IMR-90 (cell line): ENCODE data around the genes NDUFA12 and HAL.

- RRBS, result 11% methylated on average over 4 of the region's 22 CpGs
CAGE:
- cytosol, long polyA plus RNA, result no peak
- long polyA plus RNA, result no peak
- nucleus, long polyA plus RNA, result no peak
These were observed 38.5 kb downstream of the PLXNC1 start for GRCh38 chr12:94186819-94187349.

- RRBS, result no CpG with 5 or more reads among the region's 6 CpGs
CAGE:
- cytosol, long polyA plus RNA, result no peak
- long polyA plus RNA, result no peak
- nucleus, long polyA plus RNA, result no peak
These were observed 167.7 kb upstream of the TMCC3 start for GRCh38 chr12:94818015-94818495.

DNA sequence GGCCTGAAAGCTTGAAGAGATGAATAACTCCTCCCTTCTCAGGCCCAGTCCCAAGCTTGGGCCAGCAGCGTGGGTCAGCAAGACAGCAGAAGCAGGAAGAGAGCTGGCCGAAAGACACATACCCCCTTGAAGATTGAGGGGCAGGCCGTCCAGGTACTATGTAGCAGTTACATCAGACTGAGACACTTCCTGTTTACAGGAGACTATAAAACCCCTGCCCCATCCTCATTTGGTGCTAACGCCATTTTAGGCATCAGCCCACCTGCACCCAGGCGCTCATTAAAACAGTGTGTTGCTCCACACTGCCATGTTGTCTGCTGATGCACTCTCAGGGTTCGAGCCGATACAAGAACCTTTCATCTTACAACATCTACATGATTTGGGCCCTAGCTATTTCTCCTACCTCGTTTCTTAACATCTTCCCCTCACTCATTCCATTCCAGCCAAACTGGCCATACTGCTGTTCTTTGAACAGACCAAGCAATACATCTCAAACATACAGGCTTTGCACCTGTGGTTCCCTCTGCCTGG lies 14.9 kb downstream of the NDUFA12 start:
- RRBS, result no CpG with 5 or more reads among the region's 8 CpGs
CAGE:
- cytosol, long polyA plus RNA, result no peak
- long polyA plus RNA, result no peak
- nucleus, long polyA plus RNA, result no peak

DNA sequence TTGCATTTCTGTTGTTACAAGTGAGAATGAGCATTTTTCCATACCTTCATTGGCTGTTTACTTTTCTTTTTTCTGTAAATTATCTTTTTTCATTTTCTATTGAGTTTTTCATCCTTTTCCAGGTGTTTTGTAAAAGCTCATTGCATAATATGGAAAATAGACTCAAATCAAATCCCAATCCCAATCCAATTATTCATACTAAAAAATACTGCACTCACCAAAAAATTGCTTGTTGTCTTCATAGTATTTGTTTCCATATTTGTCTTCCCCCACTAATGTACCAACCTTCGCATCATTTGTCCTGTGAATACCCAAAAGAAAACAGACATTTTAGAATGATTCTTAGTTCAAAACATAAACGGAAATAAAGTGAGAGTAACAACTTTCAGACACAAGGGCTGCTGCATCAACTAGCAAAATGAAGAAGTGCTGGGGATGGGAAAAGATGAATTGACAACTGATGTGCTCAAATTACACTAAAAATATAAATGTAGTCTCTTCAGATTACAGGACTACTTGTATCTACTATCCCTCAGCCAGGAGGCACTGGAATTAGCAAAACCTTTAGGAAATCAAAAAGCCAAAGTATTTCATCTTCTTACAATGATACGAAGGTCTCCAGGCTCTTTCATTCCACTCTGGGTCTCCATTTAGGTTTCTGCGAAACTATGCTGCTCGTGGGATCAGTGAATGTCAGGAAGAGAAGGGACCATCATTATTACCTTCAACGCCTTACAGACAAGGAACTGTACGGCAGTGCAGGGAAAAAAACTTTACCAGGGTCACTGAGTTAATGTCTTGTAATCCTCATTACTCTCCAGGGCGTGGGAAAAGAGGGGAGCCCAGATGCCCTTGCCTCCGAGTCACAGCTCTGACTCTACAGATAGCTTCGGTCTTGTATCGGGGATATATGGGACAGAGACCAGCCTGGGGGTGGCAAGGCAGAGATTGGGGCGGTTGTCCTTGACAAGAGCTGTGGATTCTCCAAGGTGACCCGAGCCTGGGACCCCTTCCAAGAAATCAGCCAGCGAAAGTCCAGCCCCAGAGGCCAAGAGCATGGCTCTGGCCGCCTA lies 640 bp downstream of the NDUFA12 start:
- RRBS, result no CpG with 5 or more reads among the region's 15 CpGs
CAGE:
- cytosol, long polyA plus RNA, result no peak
- long polyA plus RNA, result no peak
- nucleus, long polyA plus RNA, result no peak

DNA sequence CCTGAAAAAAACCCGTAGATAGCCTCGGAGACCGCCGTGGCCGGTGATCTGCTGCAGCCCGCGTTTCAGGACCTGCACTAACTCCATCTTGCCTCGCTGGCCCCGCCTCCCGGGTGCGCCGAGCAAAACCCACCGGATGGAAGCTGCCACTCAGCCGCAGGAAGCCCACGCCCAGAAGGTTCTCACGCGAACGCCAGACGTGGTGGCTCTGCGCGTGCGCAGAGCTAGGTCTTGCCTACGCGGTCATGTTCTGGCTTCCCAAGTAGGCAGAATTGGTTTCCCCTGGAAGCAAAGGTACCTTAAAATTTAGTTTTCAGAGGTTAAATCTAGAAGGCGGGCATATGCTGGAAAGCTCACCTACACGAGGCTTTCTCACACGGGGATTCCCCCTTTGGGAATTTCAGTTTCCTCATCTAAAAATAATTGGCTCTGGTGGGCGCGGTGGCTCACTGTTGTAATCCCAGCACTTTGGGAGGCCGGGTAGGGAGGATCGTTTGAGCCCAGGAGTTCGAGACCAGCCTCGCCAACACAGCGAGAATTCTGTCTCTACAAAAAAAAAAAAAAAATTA lies at the start of gene NDUFA12:
Gene NDUFA12, minus strand, starts transcription at position 104 of the 569 bp plus-strand sequence.
- RRBS, result 1% methylated on average over 6 of the region's 34 CpGs
CAGE:
- cytosol, long polyA plus RNA, result start-site peak on the minus strand centred at position 101 of the sequence, 33 bp wide, 1,690 and 1,405 reads in 2 replicates
- long polyA plus RNA, result start-site peak on the minus strand centred at position 100 of the sequence, 35 bp wide, 1,636 and 1,498 reads in 2 replicates
- nucleus, long polyA plus RNA, result start-site peak on the minus strand centred at position 99 of the sequence, 20 bp wide, 512 and 524 reads in 2 replicates

GRCh38 chr12:95300090-95301118 lies 82.8 kb downstream of the VEZT start:
- RRBS, result no CpG with 5 or more reads among the region's 3 CpGs
CAGE:
- cytosol, long polyA plus RNA, result no peak
- long polyA plus RNA, result no peak
- nucleus, long polyA plus RNA, result no peak

DNA sequence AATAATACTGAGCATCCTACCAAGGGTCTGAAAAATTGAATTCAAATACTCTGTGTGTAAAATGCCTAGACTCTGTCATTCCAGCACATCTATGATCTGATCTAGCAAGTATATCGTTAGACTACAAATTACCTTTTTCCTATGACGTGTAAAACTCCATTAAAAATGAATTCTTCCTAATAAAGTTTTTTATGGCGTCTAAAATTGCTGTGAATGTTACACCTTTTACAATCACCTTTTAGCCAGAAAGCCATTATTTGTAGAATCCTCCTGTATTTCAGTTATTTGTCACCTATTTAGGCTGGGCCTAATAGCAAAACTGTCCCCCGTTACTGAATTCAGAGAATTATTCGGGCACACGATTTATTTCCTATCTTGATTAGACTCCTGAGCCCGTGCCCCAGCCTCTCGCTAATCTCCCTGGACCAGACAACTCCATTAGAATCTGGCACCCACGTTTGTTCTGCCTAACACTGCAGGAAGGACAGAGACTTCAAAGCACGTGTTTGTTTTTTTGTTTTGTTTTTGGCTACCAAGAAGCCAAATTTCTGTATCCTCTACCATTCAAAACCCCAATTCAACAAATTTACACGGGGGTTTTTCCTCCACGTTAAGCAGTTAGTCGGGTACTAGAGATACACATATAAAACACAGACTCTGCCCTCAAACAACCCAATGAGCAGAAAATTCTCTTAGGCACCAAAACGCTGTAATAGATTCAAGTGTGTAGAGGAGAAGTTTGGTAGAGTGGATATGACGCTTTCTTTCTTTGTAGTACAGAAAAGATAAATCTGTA lies 4.9 kb downstream of the USP44 start:
- RRBS, result no CpG with 5 or more reads among the region's 15 CpGs
CAGE:
- cytosol, long polyA plus RNA, result no peak
- long polyA plus RNA, result no peak
- nucleus, long polyA plus RNA, result no peak

GRCh38 chr12:95634832-95635352 lies 83.6 kb upstream of the USP44 start:
- RRBS, result no CpG with 5 or more reads among the region's 4 CpGs
CAGE:
- cytosol, long polyA plus RNA, result no peak
- long polyA plus RNA, result no peak
- nucleus, long polyA plus RNA, result no peak

DNA sequence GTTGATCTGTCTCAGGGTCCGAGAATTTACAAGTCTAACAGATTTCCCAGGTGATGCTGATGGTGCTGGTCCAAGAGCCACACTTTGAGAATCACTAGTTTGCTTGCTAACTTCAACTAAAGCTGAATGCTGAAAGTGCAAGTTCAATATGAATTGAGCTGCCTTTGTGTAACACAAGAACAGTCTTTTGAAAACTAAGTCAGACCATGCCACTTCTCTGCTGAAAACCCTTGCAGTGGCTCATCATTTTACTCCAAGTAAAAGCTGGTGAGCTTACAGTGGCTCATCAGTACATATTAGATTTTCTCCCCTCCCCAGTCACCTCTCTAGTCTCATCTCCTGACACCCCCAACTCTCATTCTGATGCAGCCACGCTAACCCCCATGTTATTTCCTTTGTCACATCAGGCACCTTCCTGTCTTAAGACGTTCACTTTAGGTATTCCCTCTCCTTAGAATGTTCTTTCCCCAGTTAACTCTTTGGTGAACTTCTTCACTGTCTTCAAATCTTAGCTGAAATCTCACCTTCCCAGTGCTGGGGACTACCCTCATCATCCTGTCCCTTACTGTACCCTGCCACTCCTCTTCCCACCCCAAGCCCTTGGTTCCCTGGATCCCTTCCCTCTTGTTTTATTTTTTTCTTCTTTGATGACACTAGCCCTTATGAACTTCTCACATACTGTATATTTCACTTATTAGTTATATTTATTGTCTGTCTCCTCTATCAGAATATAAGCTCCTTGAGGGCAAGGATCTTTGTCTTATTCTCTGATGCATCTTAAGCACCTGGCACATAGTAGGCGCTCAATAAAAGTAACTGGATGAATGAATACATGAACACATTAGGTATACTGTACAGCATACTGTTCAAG lies 83.4 kb downstream of the NTN4 start:
- RRBS, result no CpG with 5 or more reads among the region's 4 CpGs
CAGE:
- cytosol, long polyA plus RNA, result no peak
- long polyA plus RNA, result no peak
- nucleus, long polyA plus RNA, result no peak

- RRBS, result no CpG with 5 or more reads among the region's 4 CpGs
CAGE:
- cytosol, long polyA plus RNA, result no peak
- long polyA plus RNA, result no peak
- nucleus, long polyA plus RNA, result no peak
These were observed 69.2 kb downstream of the NTN4 start for GRCh38 chr12:95721277-95721754.

DNA sequence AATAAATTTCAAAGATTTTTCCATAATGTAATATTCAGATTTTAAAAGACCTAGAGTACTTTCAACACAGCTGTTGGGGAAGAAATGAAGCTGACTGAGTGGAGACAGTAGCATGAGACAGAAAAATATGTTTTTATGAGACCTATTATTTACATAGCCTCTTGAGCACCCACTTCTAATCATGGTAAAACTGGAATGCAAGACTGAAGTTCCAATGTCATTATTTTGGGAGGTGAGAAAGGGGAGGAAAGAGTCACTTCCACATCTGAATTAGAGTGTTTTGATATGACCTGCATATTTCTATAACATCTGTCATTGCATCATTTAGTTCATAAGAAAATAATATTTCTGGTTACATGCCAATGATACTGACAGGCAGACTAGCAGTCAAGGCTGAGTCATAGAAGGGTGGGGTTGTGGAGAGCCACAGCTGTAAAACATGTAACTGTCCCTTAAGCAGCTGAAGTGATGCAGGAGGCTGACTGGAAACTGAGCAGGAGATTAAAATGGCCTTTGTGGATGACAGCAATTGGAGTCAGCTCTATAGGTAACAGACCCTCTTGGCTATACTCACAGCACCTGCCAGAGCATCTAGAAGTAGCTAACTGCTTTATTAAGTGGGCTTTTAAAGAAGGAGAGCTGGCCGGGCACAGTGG lies 26.7 kb downstream of the NTN4 start:
- RRBS, result no CpG with 5 or more reads among the region's 1 CpG
CAGE:
- cytosol, long polyA plus RNA, result no peak
- long polyA plus RNA, result no peak
- nucleus, long polyA plus RNA, result no peak

DNA sequence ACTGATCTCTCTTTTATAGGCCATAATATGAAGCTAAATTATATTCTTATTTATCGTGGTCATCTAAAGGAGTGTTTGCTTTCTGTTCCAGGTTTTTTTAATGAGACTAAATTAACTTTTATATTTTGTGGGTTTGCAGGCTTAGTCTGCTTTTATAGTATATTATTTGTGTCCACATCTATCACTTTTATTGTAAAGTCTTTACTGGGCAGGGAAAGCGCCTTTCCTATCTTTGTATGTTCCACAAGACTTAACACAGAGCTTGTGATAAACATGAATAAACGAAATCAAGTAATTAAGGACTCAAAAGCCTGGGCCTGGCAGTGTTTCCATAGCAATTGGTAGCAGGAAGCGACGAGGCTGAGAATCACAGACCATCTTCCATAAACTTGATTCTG lies 484 bp downstream of the CCDC38 start:
- RRBS, result no CpG with 5 or more reads among the region's 5 CpGs
CAGE:
- cytosol, long polyA plus RNA, result no peak
- long polyA plus RNA, result no peak
- nucleus, long polyA plus RNA, result no peak

DNA sequence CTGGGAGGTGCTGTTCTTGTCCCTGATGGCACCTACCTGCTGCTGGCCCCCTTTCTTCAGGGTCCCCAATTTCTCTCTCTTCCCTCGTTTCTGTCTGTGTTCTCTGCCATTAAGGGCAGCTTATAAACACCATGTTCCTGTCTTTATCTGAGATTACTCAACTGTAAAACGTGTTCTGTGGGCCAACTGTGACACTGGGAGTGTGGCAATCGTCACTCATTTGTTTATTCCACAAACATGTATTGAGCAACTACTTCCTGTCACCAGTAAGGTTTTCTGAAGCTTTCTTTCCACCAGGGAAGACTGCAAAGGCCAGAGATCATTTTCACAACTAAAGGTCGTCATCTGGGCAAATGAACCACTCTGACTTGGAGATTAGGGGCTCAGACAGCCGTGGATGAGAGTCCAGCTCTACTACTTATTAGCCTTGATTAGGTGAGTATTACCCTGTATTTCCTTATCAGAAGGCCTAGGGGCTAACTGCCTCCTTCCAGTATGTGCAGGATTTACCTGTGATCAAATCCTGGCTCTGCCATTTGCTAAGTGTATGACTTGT lies at the start of gene HAL:
Gene HAL, minus strand, starts transcription at position 149 of the 556 bp plus-strand sequence.
- RRBS, result no CpG with 5 or more reads among the region's 5 CpGs
CAGE:
- cytosol, long polyA plus RNA, result no peak
- long polyA plus RNA, result no peak
- nucleus, long polyA plus RNA, result no peak

GRCh38 chr12:96194804-96195003 lies 529 bp downstream of the ELK3 start:
- RRBS, result 1% methylated on average over 29 of the region's 35 CpGs
CAGE:
- cytosol, long polyA plus RNA, result no peak
- long polyA plus RNA, result no peak
- nucleus, long polyA plus RNA, result no peak

GRCh38 chr12:96267818-96268580 lies 73.8 kb downstream of the ELK3 start:
- RRBS, result no CpG with 5 or more reads among the region's 2 CpGs
CAGE:
- cytosol, long polyA plus RNA, result no peak
- long polyA plus RNA, result no peak
- nucleus, long polyA plus RNA, result no peak

GRCh38 chr12:96278498-96279429 lies 84.6 kb downstream of the ELK3 start:
- RRBS, result no CpG with 5 or more reads among the region's 6 CpGs
CAGE:
- cytosol, long polyA plus RNA, result start-site peak on the minus strand at chr12:96278768-96279345, 78 and 300 reads in 2 replicates
- long polyA plus RNA, result no peak
- nucleus, long polyA plus RNA, result no peak

DNA sequence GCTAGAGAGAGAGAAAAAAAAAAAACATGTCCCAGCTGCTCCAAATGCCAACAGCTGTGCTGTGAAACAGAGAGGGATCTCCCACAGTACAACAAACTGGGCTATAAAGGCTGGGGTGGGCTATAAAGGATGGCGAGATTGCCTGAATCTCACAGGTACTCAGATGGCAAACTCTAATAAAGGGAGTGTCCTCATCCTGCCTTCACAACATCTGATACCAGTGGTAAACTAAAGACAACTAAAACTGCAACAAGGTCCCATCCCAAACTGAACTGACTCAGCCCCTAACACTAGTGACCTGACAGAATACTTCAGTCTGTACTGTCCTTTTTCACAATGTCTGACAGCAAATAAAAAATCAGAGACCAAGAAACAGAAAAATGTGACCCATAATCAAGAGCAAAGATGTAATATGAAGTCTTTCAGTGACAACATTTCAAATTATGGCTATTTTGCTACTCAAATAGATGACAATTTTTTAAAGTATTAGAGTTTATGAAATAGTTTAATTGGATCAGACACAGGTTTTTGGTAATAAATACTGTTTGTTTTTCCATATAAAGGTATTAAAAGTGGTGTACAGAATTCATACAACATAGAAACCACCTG lies 47.8 kb downstream of the CDK17 start:
- RRBS, result no CpG with 5 or more reads among the region's 1 CpG
CAGE:
- cytosol, long polyA plus RNA, result no peak
- long polyA plus RNA, result no peak
- nucleus, long polyA plus RNA, result no peak

DNA sequence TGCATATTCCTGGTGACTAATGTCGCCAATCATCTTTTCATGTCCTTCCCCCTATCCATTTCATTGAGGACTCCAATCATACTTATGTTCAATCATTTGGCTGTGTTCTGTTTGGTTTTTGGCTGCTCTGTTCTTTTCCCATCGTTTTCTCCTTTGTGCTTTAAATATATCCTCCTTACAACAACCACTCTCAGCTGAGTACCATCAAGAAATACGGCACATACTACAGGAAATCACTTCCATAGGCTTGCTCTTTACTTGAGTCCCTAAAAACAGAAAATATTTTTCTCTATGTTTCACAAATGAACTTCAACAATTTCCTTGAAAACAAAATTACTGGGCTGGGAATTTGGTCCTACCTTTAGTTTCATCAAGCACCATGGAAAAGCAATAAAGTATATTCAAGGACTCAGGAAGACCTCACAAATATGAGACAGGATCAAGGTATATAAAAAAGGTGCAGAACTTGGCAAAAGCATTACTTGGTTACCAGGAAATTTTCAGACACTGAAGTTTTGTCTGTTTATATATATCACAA lies 35.7 kb downstream of the CDK17 start:
- RRBS, result no CpG with 5 or more reads among the region's 3 CpGs
CAGE:
- cytosol, long polyA plus RNA, result no peak
- long polyA plus RNA, result no peak
- nucleus, long polyA plus RNA, result no peak

DNA sequence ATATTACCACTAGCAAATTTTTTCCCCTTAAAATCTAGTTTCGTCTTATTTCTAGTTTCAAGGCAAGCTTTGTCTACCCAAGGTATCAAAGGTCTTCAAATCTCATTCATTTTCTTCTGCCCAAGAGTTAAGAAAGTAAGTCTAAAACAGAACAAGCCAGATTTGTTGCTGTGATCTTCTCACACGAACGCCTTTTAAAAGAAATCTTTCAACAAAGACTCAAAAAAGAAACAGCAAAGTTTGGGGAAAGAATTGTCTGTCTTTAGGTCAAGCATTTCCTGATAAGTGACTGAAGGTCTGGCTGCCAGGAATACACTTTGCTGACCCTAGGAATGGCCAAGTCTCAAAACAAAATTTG lies 1.8 kb downstream of the CDK17 start:
- RRBS, result no CpG with 5 or more reads among the region's 3 CpGs
CAGE:
- cytosol, long polyA plus RNA, result no peak
- long polyA plus RNA, result no peak
- nucleus, long polyA plus RNA, result no peak

- RRBS, result no CpG with 5 or more reads among the region's 6 CpGs
CAGE:
- cytosol, long polyA plus RNA, result no peak
- long polyA plus RNA, result no peak
- nucleus, long polyA plus RNA, result no peak
These were observed 36.1 kb upstream of the CDK17 start for GRCh38 chr12:96436256-96436780.